Aortic smooth muscle cell (primary cell): ENCODE measurements around a stretch of chr13.

GRCh38 chr13:19695427-19695952 lies 62.0 kb downstream of the MPHOSPH8 start:
- RRBS = no CpG with 5 or more reads among the region's 1 CpG

GRCh38 chr13:19751220-19751584 lies 31.5 kb downstream of the PSPC1 start:
- RRBS = no CpG with 5 or more reads among the region's 5 CpGs

DNA sequence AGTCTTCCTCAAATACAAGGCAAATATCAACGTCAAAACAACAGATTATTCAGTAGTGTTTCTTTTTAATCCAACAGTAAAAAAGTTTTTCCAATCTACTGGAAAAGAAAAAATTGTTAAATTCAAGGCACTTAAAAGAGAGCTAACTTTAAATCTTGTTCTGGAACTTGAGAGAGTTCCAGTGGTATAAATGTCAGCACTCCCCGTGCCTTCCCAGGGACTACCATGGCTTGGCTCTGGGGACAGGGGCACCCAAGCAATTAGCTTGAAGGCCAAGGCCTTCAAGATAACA lies 1.5 kb downstream of the ZMYM5 start:
- RRBS = no CpG with 5 or more reads among the region's 2 CpGs

DNA sequence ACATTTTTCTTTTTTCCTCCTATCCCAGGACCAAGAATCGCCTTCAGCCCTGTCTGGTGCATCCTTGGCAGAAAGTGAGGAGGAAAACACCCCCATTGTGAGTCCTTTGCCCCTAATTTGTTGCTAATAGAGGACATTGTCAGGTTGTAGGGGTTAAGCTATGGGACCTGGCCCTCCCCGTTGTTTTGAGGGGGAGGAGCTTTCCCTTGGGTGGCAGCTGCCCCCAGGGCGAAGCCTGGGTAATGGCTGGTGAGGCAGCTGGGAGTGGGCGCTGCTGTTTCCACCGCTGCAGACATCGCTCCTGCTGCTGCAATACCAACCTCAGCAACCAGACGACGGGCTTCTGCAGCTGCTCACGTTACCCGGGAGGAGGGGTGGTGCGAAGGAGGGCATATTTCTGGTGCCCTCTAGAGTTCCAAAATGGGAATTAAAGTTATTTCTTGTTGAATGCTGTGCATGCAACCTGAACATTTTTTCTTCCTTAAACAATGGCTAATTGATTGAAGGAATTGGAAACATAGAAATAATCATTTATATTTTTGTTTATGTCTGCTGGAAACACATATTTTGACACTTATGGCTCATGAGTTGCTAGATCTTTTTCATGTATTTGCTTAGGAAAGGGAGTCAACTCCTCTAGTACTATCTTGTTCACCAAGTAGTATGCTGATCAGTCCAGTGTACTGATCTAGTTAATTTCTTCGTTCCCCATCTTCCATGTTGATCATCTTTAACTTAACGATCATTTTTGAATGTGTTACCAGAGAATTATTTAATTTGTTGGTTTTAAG lies 1.6 kb downstream of the ZMYM2 start:
- RRBS = no CpG with 5 or more reads among the region's 13 CpGs

DNA sequence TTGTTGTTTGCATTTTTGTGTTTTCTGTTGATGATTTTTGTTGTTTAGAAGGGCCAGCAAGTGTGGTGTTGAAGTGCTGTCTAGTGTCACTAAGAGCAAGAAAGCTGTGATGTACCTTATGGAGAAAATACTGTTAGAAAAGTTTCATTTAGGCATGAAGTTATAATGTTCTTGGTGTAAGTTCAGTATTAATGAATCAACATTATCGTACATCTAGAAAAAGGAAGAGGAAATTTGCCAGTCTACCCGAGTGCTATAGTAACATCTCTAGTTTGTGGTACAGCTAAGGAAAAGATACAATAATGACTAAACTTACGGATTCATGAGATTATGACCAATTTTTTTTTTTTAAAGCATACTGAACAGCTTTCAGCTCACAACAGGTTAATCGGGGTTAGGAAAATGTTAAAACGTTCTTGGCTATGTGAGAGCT lies 96.9 kb downstream of the ZMYM2 start:
- RRBS = no CpG with 5 or more reads among the region's 5 CpGs

DNA sequence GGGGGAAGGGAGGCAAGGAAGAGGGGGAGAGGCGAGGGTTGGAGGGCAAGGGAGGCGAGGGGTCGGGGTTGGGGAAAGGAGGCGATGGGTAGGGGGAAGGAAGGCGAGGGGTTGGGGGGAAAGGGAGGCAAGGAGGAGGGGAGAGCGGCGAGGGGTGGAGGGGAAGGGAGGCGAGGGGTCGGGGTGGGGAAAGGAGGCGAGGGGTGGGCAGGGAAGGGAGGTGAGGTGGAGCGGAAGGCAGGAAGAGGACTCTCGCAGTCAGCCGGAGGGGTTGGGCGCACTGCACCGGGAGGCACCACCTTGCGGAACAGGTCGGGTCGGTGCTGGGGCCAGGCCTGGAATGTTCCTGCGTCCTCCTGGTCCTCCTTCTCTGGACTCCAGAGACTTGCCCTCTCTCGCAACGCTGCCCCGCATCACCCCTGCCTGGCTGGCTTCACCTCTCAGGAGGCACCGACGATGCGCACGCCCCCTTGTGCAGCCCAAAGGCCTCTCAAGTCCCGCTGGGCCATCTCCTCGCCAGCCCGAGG lies 134.2 kb downstream of the CRYL1 start:
- RRBS = no CpG with 5 or more reads among the region's 29 CpGs

DNA sequence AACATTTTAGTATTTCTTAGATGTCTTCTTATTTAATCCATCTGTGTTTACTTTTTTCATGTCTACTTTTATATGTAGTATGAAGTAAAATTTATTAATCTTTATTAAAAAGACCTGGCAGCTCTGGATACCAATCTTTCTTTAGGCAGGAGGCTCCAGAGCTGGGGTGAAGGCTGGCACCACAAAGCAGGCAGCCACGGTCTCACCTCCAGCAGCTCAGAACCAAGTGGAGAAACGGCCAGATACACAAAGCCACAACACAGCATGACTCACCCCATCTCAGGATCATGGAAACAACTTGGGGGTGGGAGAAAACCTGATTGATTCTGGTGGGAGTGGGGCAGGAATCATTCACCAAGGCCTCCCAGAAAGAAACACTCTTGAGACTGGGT lies 64.3 kb downstream of the CRYL1 start:
- RRBS = no CpG with 5 or more reads among the region's 2 CpGs

DNA sequence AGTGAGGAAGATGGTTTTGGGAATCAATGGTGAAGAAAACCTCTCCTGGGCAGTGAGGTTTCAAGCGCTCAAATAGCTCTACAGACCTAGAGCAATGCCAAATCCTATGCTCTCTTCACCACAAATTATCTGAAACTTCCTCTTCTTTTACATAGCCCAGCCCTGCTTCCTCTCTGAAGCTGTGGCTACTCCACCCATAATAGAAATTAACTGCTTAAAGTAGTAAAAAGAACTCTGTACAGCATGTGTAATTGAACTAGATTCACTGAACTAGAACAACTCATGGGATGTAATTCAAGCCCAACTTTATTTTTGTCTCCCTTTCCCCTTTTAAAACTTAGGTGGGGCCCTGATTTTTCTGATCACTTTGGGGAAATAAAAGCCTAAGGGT lies 20.4 kb upstream of the IFT88 start:
- RRBS = no CpG with 5 or more reads among the region's 1 CpG

GRCh38 chr13:20713636-20714166 lies 10.2 kb downstream of the IL17D start:
- RRBS = no CpG with 5 or more reads among the region's 12 CpGs

DNA sequence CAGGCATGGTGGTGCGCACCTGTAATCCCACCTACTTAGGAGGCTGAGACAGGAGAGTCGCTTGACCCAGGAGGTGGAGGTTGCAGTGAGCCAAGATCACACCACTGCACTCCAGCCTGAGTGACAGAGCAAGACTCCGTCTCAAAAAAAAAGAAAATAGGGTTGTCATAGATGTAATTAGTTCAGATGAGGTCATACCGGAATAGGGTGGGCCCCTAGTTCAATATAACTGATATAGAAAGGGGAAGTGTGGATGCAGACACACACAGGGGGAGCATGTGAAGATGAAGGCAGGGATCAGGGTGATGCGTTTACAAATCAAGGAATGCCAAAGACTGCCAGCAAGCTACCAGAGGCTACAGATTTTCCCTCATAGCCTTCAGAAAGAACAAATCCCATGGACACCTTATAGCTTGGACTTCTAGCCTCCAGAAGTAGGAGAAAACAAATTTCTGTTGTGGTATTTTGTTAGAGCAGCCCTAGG lies 24.3 kb upstream of the EEF1AKMT1 start:
- RRBS = no CpG with 5 or more reads among the region's 5 CpGs

- RRBS = no CpG with 5 or more reads among the region's 3 CpGs
These were observed 71.6 kb upstream of the XPO4 start for GRCh38 chr13:20974151-20974578.

DNA sequence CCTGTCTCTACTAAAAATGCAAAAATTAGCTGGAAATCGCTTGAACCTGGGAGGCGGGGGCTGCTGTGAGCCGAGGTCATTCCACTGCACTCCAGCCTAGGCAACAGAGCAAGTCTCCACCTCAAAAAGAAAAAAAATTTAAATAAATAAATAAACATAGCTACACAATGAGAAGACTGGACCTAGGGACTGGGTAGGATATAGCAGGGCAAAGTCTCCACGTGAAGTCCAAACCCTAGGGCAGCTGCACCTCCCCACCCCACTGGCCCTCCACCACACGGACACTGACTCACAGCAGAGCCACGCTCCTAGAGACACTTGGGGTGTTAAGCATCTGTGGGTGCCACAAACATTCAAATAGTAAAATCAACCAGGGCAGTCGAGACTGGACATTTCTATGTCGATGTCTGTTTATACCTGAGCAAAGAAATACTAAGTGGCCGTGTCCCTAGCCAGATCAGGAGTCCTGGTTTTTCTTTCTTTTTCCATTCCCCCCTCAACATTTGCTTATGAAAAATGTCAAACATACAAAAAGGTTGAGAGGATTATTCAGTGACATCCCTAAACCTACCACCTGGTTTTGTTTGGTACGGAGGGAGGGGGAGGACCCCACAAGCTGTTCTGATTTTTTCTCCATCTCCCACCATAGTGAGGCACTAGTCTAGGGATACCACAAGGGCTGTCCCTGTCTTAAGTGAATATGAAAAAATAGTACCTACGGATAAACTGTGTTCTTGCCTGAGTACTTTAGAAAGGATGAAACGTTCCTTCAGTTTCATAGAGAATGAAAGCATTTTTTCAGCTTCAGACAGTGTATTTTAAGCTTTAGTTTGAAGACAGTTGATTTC lies 6.9 kb downstream of the LATS2 start:
- RRBS = no CpG with 5 or more reads among the region's 12 CpGs

- RRBS = no CpG with 5 or more reads among the region's 4 CpGs
These were observed 3.1 kb downstream of the LATS2 start for GRCh38 chr13:21058130-21058847.

- RRBS = 2% methylated on average over 6 of the region's 61 CpGs
These were observed 1.4 kb downstream of the LATS2 start for GRCh38 chr13:21059761-21060581.

GRCh38 chr13:21124792-21125339 lies 15.1 kb upstream of the SAP18 start:
- RRBS = no CpG with 5 or more reads among the region's 7 CpGs

- RRBS = no CpG with 5 or more reads among the region's 8 CpGs
These were observed 7.4 kb upstream of the ZDHHC20 start for GRCh38 chr13:21466435-21467053.

DNA sequence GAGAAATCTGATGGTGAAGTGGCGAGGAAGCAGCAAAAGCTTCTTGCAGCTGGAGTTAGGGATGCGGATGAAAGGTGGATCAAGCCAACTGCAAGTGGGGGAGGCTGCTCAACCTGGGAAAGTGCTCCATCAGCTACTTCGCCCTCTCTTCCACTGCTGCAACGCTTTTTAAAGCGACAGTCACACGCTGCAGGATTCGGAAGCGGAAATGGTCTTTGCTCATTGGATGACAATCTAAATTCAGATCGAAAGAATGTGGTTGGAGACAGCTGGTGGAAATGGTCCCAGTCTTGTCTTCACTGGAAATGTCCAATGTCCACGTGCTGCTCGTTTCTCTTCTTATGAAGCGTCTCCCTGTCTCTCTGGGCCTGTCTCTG lies 2.2 kb upstream of the FGF9 start:
- RRBS = no CpG with 5 or more reads among the region's 12 CpGs

- RRBS = no CpG with 5 or more reads among the region's 22 CpGs
These were observed 3.8 kb downstream of the FGF9 start for GRCh38 chr13:21674585-21675084.

GRCh38 chr13:21735804-21736576 lies 65.1 kb downstream of the FGF9 start:
- RRBS = no CpG with 5 or more reads among the region's 14 CpGs

- RRBS = no CpG with 5 or more reads among the region's 28 CpGs
These were observed 370.0 kb downstream of the FGF9 start for GRCh38 chr13:22040695-22041514.